ENCODE measurements around a stretch of chr4.

DNA sequence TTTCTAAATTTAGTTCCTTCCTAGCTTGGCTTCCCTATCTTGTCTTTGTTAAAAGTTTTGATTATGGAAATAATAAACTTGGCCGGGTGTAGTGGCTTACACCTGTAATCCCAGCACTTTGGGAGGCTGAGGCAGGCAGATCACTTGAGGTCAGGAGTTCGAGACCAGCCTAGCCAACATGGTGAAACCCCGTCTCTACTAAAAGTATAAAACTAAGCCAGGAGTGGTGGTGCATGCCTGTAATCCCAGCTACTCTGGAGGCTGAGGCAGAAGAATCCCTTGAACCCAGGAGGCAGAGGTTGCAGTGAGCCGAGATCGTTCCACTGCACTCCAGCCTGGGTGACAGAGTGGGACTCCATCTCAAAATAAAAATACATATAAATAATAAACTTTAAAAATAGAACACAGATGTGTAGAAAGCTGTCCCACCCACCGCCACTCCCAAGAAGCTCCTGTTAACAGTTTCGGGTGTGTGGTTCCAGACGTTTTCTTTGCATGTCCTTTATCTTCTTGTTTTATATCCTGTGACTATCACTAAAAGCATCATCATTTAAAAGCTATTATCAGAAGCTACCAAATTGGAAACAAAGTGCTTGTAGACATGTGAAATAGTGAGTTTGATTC lies 12.2 kb downstream of the KLF3 start:
- RRBS, result no CpG with 5 or more reads among the region's 8 CpGs

DNA sequence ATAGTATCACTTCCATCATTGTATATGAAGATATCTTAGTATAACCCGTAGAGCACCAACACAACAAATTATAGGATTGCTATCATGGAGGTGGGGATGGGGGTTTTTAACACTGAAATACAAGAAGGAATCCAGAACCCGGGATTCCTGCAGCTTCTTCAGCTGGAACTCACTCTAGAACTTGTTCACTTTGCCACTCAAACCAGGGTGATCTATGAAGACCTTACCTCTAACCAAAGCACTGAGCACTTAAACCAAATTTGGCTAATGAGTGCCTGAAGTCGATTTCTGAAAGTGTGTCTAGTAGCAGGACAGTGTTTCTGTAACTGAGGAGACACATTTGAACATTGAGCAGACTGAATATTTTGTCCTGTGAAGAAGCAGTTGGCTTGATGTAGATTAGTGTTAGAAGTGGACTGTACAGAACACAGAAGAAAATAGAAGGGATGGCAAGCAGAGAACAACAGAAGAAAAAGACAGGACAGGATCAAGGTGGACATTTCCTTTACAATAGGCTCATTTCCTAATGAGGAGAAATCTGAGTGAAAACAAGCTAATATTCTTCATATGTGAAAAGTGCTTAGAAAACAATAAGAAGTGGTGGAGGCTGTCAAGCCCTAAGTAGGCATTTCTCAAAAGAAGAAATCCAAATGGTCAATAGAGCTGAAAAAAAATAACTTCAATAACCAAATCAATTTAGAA lies 14.8 kb downstream of the KLF3 start:
- RRBS, result no CpG with 5 or more reads among the region's 3 CpGs

DNA sequence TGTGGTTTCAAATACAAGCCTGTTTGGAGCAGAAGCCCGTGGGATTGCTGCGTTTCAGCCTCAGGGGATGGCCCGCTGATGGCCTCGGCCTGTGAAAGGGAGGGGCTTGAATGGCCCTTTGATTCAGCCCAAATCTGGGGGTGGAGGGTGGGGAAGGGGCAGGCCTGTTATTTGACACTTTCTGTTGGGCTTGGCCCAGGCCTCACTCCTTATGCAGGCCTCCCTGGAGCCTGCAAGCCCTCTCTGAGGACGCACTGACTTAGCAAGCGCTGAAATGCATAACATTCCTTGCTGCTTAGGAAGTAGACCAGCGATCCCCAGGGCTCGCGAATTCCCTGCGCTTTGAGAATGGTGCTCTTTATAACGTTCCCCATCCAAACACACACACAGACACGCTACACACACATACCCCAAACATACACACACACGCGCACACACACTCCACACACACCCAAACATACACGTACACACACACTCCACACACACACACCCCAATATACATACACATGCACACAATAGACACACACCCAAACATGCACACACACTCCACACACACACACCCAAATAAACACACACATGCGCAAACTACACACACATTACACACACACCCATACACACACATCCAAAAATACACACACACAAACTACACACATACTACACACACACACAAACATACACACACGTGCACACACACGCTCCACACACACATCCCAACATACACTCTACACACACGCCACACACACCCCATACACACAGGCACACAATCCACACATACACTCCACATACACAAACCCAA lies 29.6 kb downstream of the TLR10 start:
- RRBS, result no CpG with 5 or more reads among the region's 19 CpGs

DNA sequence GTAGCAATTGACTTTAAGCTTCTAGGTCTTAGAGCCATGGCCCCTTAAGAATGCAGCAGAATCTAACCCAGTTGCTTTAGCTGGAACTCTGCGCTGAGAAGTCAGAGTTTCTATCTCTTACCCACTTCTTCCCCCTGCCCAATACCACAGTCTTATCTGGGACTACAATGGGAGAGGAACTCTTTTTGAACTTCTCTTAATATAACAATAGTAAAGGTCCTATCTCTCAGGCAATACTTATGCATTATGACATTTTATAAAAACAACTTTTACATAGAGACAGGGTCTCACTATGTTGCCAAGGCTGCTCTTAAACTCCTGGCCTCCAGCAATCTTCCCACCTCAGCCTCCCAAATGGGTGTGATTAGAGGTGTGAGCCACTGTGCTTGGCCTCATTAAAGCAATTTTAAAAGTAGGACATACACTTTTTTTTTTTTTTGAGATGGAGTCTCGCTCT lies 1.8 kb downstream of the TLR10 start:
- RRBS, result no CpG with 5 or more reads among the region's 2 CpGs

DNA sequence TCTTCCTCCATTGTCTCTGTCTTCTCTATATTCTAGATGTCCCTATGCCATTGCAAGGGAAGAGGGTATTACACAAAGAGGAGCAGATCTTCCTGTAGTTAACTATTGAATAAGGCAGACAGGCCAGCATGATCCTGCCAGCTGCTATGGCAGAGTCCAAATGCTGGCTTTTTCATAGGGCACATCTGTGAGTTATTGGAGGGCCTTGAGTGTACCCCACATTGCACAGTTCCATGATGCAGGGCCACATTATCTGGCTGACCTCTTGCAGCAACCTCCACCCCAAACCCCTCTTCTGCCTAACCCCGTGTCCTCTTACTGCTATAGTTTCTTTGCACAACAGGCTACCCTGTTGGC lies 20.8 kb upstream of the TLR1 start:
- RRBS, result no CpG with 5 or more reads among the region's 1 CpG

- RRBS, result 98% methylated on average over 5 of the region's 23 CpGs
Measured at GRCh38 chr4:38868225-38869176, 895 bp downstream of the FAM114A1 start.

DNA sequence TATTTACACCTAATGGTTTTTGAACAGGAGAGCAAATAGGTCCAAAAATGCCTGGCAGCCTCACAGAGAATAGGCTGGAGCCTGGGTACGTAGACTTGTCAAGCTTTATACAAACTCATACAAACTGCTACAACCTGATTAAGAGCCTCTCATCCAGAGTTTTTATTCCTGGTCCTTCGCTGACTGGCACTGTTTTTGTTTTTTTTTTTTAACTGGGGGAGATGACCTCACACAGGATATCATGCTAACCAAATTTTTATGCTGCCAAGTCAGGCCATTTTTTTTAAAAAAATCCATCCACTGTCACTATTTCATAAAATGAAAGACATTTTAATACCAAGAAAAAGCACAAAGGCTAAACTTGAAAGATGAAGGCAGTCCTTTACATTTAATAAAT lies 1.9 kb downstream of the FAM114A1 start:
- RRBS, result no CpG with 5 or more reads among the region's 2 CpGs

DNA sequence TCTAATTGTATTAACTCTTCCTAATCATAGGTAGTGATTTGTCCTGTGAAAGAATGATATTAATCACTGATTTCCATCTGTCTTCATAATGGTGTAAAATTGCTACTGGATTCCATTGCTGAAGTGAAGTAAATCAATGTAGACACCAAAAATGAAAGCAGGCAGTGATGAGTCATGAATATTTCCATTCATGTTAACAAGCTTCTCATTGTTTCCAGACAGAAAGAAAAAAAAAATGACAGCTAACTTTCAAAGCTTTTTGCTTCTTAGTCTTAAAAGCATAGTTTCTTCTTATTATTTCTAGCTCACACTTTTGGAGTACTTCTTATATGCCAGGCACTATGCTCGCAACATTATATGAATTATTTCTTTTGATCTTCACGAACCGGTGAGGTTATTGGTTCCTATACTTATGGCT lies 21.6 kb downstream of the FAM114A1 start:
- RRBS, result no CpG with 5 or more reads among the region's 3 CpGs

- RRBS, result no CpG with 5 or more reads among the region's 2 CpGs
Measured at GRCh38 chr4:38950243-38950500, 82.0 kb downstream of the TMEM156 start.

DNA sequence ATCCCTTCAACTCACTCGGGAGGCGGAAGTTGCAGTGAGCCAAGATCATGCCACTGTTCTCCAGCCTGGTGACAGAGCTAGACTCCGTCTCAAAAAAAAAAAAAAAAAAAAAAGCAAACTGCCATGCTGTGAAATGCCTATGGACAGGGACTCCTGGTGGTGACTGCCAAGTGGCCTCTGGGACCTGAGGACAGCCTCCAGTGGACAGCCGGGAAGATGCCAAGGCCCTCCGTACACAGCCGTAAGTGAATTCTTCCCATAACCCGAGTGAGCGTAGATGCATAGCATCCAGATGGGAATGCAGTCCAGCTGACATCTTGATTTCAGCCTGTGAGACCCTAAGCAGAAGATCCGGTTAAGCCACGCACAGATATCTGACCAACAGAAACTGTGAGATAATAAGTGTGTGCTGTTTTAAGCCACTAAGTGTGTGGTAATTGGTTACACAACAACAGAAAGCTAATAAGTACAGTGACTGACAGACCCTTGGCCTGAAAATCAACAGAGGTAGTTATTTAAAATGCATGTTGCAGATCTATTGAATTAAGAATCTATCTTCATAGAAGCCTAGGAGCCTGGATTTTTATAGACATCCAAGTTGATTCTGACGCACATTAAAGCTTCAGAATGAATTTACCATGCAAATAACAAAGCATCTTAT lies 55.9 kb downstream of the TMEM156 start:
- RRBS, result no CpG with 5 or more reads among the region's 11 CpGs

GRCh38 chr4:39045288-39045539 lies 13.0 kb upstream of the TMEM156 start:
- RRBS, result 2% methylated on average over 9 of the region's 23 CpGs

- RRBS, result no CpG with 5 or more reads among the region's 8 CpGs
Measured at GRCh38 chr4:39274409-39275190, 91.6 kb downstream of the RFC1 start.

DNA sequence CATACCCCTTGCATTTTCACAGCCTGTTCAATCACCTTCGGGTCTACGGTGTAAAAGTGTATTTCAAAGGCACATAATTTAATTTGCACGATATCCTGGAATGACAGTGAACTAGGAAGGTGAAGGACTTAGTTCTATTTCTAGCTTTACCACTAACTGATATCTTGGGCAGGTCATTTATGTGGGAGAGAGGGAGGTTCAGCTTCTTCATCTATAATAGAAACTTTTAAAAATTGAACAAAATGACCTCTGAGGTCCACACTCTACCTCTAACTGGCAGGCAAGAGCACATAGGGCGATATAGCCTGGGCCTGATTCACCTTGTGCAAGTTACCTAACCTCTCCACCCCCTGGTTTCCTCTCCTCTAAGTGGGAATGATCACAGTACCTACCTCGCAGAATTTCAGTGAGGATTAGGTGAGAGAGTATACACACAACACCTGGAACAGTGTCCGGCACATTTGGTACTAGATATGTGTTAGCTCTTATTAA lies 15.4 kb downstream of the KLB start:
- RRBS, result no CpG with 5 or more reads among the region's 6 CpGs

- RRBS, result no CpG with 5 or more reads among the region's 14 CpGs
Measured at GRCh38 chr4:39433806-39434596, 24.7 kb downstream of the RPL9 start.

GRCh38 chr4:39459147-39459730 lies 383 bp downstream of the LIAS start:
- RRBS, result 2% methylated on average over 1 of the region's 21 CpGs

- RRBS, result no CpG with 5 or more reads among the region's 4 CpGs
Measured at GRCh38 chr4:39467528-39467883, 8.7 kb downstream of the LIAS start.

DNA sequence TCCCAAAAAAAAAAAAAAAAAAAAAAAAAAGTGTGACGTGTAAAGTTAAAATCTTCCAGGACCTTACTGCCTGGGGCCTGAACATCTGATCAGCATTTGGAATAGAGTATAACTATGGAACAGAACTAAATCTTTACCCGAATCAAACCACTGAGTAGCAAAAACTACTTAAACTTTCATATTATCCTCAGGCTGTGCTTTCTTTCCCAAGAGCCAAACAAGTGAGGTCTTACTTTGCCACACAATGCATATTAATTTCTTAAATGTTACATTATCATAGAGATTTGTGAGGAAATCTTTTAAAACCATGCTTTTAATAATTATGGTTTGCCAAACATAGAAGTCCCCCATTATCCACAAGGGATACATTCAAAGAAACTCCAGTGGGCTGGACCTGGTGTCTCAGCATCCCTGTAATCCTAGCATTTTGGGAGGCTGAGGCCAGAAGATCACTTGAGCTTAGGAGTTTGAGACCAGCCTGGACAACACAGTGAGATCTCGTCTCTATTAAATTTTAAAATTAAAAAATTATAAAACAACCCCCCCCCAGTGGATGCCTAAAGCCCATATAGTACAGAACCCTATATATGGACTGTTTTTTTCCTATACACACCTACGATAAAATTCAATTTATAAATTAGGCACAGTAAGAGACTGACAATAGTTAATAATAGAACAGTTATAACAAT lies 2.4 kb downstream of the SMIM14 start:
- RRBS, result no CpG with 5 or more reads among the region's 4 CpGs

DNA sequence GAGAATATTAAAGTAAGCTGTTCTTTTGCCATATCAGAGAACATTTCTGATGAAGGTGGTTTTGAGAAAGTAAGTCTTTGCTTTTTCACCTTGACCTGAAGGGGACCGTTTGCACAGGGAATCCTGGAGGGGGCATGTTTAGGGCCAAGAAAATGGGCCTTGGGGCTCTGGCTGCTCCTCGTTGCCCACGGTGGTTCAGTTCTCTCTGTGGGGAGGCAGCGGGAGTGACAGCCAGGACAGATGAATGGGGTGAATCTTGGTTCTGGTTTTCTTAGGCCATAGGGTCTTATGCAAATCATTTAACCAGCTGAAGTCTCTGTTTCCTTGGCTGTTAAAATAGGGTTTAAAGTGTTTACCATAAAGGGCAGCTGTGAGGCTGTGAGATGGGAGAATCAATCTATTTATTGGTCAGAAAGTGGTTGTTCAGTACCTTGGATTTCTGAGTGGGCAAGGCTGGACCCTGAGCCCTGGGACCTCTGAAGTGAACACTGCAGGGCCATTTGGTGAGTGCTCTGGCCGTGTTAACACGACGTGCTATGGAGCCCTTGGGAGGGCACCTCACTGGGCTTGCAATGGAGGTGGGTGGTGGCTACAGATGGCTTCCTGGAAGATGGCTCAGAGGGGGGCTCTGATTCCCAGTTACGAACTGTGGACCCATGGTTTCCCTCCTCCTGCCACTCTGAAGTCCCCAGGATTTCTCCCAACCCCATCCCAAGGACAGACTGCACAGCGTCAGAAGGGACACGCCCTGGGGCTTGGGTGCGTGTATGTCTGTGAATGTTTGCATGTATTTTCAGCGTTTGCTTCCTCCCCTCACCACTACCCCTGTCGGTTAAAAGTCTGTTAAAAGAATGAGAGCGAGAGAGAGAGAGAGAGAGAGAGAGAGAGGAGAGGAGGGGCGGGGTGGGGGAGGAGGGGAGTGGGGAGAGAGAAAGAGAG lies 3.9 kb upstream of the RHOH start:
- RRBS, result no CpG with 5 or more reads among the region's 15 CpGs

DNA sequence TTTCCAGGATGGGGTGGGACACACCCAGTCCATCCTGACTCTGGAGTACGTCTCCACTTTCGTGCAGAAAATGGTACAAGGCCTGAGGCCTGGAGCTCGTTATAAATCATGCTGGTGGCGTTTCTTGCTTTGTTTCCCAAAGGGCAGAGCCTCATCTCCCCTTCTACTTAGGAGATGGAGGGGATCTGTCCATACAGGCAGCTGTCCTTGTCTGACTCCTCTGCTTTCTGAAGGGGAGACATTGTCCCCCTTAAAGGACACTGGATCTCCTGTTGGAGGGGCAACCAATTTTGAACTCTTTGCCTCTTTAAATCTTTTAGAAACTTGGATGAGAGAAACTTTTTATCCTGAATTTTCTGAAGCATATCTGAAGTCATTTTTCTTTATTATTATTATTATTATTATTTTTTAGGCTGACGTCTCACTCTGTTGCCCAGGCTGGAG lies 3.0 kb upstream of the RHOH start:
- RRBS, result no CpG with 5 or more reads among the region's 5 CpGs

DNA sequence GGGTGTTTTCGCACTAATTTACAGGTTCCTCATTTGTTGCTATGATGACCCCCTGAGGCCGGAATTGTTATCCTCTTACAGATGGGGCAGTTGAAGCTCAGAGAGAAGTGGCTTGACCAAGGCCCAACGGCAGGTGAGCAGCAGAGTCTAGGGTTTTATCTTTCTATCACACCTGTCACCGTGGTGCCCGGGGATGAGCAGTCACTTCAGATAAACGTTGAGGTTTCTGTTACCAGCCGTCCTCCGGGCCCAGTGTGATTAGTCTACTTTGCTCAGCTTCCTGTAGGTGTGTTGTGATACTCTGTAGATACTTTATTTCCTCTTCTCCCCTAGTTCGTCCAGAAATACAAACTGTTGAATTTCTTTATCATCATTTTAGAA lies 26.9 kb upstream of the CHRNA9 start:
- RRBS, result no CpG with 5 or more reads among the region's 9 CpGs

Data from NB4 (cell line).